Temporal lobe (tissue), 2 donors: ENCODE measurements around the genes MSN and EFNB1.

DNA sequence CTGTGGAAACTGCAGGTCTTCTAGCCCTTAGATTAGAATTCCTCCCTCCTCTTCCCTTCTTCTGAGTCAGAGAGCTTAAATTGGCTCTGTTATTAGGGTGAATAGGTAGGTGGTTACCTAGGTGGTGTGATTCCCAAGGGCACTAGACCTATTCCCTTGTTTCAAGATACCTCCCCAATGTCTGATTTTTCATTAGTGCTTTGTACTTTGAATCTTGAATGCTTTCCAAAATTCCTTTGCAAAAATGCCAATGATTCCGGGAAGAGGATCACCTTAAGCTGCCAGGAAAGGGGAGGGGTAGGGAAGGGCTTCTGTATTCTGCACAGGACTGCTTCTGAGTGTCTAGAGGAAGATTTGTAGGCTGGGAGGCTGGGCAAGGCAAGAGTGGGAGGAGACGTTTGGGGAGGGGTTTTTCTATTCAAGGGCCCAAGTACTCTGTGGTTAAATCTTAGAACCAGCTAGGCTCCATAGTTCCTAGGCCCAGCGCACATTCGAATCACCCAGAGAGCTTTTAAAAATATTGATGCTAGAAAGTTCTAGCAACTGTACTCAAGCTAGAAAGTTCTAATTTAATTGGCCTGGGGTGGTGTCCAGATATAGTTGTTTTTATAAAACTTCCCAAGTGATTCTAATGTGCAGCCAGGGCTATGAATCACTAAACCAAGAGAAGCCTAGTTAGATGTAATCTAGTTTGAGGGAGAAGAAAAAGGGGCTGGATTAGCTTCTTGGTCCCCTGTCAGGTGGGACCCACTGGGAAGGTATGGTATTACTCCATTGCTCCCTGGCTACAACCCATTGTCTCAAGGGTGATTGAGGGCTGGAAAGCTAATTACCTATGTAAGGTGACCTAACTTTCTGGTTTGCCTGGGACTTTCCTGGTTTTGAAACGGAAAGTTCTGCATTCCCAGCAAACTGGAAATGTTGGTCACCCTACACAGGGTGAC, 24.2 kb upstream of the MSN start:
- RAMPAGE, long total RNA: no peak

- RAMPAGE, long total RNA: no peak
These were observed at the start of gene MSN for GRCh38 chrX:65667259-65668188. Gene MSN, plus strand, starts transcription at chrX:65667654.

- RAMPAGE, long total RNA: no peak
These were observed 1.4 kb downstream of the MSN start for GRCh38 chrX:65668453-65669618.

GRCh38 chrX:65679534-65680213, 12.2 kb downstream of the MSN start:
- RAMPAGE, long total RNA: no peak

- RAMPAGE, long total RNA: no peak
These were observed 38.8 kb downstream of the MSN start for GRCh38 chrX:65705985-65706944.

- RAMPAGE, long total RNA: no peak
These were observed 17.1 kb downstream of the VSIG4 start for GRCh38 chrX:66022507-66023478.

GRCh38 chrX:68504298-68504826, 5.5 kb downstream of the YIPF6 start:
- RAMPAGE, long total RNA: no peak

GRCh38 chrX:68686479-68687196, 39.2 kb downstream of the STARD8 start:
- RAMPAGE, long total RNA: no peak

GRCh38 chrX:68828573-68829132, at the start of gene EFNB1:
Gene EFNB1, plus strand, starts transcription at chrX:68829021.
- RAMPAGE, long total RNA: no peak

DNA sequence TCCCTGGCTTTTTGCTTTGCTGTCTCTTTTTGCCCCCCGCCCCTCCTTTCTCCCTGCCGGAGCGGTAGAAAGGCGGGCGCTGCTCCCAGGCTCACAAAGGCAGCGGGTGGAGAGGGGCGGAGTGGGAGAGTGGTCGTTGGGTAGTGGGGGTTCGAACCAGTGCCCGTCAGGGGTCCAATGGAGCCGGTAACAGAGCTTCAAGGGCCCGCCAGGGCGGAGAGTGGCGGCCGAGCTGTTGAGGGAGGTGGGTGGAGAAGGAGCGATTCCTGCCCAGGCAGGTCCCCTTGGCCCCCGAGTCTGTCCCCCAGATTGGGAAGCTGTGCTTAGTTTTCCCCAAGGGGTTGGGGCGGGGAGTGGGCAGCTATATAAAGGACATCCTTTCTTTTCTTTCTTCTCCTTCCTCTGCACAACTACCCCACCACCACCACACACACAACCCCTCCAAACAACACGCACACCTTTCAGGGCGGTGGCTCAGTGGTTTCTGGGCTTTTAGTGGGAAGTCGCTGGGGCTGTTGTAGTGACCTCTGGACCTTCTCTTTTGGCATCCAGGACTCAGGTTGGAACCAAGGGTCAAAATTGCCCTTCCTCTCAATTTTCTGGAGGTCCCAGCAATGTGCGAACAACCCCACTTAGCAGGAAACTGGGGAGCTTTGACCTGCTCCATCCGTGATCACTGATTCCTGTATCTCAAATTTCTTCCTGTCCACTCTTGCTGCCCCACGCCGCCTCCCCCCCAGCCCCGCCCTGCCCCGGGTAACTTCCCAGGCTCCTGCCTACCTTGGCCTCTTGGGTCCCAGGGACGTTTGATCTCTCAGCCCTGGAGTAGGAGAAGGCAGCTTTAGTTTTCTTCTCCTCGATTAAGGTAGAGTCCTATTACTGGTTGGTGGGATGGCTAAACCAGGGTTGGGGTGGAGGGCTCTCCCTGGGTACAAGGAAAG, 1.9 kb downstream of the EFNB1 start:
- RAMPAGE, long total RNA: no peak

- RAMPAGE, long total RNA: no peak
These were observed 15.7 kb downstream of the PJA1 start for GRCh38 chrX:69149377-69150146.

- RAMPAGE, long total RNA: no peak
These were observed 29.4 kb downstream of the NALF2 start for GRCh38 chrX:69533461-69533962.

DNA sequence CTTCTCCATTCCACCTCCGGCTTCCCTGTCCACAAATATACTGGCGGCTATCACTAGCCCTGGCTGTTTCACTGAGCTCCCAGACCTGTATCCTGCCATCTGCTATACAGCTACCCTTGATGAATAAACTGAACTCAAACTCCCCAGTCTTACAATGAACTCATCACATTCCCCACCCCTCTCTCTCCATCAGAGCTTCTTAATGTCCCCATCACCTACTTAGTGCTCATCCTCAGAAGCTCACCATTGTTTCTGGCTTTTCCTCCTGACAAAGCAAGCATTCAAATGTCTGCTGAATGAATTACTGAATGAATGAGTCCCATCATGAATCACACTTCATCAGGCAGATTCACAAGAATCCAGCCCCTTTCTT, 5.7 kb upstream of the DGAT2L6 start:
- RAMPAGE, long total RNA: no peak

GRCh38 chrX:70398775-70399308, 24.3 kb upstream of the GDPD2 start:
- RAMPAGE, long total RNA: no peak

- RAMPAGE, long total RNA: no peak
These were observed 68.2 kb downstream of the SNX12 start for GRCh38 chrX:70999872-71000484.

DNA sequence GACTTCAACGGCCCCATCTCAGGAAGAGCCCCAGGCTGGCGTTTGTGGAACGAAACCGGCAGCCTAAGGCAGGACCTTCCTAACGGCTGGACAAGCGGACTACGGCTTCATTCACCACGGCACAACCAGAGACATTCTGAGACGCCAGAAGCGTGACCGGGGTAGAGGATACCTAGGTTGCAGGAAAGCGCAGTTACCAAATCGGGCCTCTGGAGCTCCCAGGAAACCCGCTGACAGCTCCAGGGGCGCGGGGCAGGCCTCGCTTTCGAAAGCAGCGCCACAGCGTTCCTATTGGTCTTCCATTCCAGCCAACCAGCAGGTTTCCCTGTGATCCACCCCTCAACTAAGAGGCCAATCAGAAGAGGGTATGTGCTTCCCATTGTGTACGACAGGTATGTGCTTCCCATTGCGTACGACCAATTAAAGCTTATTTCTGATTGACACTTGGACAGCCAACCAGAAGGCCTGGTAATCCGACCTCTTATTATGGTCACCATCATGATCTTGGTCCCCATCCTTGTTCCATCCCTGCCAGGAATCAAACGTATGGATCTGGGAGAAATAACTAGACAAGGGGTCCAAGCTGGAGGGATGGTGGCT, 14.9 kb downstream of the SNX12 start:
- RAMPAGE, long total RNA: no peak

DNA sequence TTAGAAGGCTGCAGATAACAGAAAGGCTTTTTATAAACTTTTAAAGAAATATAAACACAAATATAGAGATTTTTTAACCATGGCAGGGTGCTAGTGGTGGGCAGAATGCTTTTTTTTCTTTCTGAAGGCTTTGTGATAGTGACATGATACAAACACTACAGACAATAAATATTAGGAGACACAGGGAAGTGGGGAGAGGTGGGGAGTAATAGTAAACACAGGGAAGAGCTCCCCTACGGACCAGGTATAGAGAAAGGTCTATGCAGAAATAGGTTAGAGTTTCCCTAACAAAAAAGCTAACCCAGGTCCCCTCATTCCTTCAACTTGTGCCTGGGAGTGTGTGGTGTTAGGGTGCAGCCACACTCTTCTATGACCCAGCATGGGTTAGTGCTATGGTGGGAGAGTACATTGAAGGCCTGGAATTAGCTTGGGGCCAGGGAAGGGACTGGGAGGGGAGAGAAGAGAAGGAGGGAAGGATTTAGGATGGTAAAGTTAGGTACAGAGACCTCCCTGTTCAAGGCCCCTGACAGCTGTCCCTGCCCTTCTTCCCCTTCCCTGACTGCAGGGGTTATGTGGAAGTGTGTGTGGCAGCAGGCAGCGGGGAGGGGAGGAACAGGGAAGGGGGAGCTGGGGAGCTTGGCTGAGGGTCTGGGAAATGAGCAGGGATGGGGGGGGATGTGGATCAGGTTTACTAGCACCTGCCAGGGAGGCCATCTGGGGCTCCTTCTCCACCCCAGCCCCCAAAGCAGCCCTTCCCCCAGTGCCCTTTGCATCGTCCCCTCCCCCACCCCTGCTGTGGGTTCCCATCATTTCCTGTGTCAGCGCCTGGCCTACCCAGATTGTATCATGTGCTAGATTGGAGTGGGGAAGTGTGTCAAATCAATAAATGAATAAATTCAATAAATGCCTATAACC, 3.7 kb downstream of the CXorf65 start:
- RAMPAGE, long total RNA: no peak

- RAMPAGE, long total RNA: no peak
These were observed 3.0 kb downstream of the CXorf65 start for GRCh38 chrX:71103532-71103952.

- RAMPAGE, long total RNA: no peak
These were observed 1.4 kb upstream of the CXorf65 start for GRCh38 chrX:71107767-71108491.

- RAMPAGE, long total RNA: no peak
These were observed 10.0 kb downstream of the MED12 start for GRCh38 chrX:71128165-71129020.